Fibroblast of the aortic adventitia (primary cell): ENCODE measurements around the genes H3Y2, H3Y1 and CDH10.

DNA sequence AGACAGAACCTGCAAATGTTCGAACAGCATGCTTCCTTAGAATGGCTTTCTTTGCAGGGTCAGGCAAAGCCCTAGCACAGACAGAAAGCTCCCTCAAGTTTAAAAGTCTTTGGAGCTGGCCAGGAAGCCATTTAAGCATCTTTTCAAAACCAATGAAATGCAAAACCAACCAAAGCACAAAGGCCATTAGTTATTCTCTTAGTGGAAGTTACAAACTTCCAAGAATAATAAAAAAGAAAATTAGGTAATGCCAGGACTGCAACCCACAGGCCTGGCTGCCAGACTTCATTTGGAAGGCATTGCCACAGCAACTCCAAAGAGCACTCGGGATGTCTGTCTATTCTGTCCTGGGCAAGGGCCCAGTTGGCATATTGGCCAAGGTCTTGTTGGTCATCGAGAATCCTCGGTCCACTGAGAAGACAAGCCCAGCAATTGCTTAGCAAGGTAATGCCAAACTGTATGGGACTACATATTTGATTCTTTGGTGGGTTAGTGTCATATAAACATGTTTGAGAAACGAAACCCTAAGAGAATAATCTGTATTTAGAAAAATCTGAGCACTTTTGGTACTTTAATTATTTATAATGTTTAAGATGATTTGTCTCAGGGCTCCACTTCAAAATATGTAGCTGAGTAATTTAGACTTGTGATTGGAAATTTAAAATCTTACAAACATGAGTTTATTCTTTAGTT, 41.3 kb downstream of the RETREG1 start:
- CAGE, long polyA plus RNA = no peak

GRCh38 chr5:16702643-16703360, 86.0 kb upstream of the RETREG1 start:
- CAGE, long polyA plus RNA = no peak

GRCh38 chr5:16879689-16880080, 56.4 kb downstream of the MYO10 start:
- CAGE, long polyA plus RNA = no peak

DNA sequence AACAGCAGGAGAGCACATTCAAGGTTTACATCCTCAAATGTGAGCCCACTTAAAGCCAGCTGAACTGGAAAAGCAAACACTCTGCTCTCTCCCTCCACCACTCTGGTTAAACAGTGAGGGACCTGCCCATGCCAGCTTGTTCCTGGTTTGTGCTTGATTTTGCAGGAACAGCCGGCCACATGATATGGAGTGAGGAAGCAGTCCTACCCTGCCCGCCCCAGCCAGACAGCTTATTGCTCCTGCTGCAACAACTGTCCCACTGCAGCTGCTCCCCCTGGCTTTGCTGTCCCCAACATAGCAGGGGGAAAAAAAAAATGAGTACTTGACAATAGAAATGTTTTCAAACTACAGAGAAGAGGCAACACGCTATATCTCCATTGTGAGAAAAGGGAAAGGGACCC, 4.8 kb downstream of the MYO10 start:
- CAGE, long polyA plus RNA = no peak

DNA sequence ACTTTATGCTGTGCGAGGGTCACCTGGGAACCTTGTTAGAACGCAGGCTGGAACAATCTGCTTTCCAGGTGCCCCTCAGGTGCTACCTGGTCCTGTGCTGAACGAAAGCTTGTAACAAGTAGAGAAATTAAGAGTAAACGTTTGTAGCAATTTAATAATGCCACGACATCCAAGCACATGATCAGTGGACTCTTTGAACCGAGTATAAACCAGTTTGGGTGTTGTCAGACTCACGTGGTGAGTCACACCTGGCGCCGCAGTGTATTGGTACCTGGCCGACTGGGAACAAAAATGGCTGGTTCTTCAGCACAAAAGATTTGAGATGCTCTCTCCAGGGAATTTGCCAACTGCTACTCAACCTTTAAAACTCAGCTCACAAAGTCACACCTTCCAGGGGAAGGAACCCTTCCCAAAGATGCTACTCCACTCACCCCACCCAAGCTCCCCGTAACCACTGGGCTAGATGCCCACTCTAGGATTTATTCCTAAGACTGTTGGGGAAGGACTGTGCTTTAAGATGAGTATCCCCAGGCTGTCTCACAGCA, 999 bp upstream of the MYO10 start:
- CAGE, long polyA plus RNA = no peak

- CAGE, long polyA plus RNA = no peak
Measured at GRCh38 chr5:17069826-17070277, 133.8 kb upstream of the MYO10 start.

DNA sequence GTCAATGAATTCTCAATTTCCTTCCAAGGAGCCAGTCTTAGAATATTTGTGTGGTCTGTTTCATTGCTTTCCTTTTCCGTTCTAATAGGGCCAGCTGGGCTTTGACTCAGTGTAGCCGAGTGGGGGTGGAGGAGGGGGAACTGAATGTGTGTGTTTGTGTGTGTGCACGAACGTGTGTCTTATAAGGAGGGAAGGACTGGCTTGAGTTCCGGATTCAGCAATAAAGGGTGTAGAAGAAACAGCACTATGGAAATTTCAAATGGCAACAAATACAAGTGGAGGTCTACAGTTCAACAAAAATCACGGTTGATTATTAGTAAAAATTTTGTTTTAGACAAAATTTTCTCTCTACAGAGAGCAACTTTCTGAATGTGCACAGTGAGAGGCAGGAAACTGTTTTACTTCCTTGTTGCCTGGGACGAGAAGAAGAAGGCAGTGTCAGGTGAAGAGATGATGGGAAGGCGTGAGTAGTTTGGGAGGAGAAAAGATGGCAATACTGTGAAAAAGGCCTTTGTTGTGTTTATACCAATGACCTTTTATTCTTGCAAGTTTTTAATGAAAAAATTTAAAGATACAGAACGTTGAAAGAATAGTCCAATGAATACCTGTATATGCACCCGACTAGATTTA, 100.3 kb downstream of the BASP1 start:
- CAGE, long polyA plus RNA = no peak

DNA sequence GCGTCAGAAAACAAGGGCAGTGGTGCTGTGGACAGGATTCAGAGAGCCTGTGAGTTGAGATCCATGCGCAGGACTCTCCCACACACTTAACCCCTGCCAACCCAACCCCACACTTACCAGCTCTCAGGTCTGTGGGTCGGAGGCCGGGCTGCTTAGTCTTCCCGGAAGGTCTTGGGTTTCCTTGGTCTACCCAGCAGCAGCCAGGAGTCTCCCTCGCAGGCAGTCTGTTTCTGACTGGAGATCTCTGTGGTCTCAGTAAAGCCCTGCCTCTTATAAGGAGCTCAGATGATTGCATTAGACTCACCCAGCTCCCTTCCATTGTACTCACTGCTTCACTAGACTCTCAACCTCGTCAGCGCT, at the start of gene H3Y2:
Gene H3Y2, minus strand, starts transcription at position 246 of the 360 bp plus-strand sequence.
- CAGE, long polyA plus RNA = no peak

DNA sequence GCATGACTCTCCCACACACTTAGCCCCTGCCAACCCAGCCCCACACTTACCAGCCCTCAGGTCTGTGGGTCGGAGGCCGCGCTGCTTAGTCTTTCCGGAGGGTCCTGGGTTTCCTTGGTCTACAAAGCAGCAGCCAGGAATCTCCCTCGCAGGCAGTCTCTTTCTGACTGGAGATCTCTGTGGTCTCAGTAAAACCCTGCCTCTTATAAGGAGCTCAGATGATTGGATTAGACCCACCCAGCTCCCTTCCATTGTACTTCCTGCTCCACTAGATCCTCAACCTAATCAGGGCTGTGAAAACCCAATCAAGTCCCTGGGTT, at the start of gene H3Y1:
Gene H3Y1, minus strand, starts transcription at position 181 of the 320 bp plus-strand sequence.
- CAGE, long polyA plus RNA = no peak

DNA sequence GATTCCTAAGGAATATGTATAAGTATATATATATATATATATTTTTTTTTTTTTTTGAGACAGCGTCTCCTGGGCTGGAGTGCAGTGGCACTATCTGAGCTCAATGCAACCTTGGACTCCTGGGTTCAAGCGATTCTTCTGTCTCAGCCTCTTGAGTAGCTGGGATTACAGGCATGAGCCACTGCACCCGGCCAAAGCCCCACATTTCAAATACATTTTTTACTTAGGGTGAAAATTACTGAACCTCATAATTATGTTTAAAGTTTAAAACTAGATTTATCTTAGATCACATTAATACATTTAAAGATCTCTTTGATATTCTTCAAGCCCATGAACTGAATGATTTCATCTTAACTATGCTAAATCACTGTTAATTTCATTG, 377.3 kb downstream of the PRDM9 start:
- CAGE, long polyA plus RNA = no peak

GRCh38 chr5:24644432-24645228, at the start of gene CDH10:
Gene CDH10 (minus strand): TSS chr5:24644978.
- CAGE, long polyA plus RNA = no peak

DNA sequence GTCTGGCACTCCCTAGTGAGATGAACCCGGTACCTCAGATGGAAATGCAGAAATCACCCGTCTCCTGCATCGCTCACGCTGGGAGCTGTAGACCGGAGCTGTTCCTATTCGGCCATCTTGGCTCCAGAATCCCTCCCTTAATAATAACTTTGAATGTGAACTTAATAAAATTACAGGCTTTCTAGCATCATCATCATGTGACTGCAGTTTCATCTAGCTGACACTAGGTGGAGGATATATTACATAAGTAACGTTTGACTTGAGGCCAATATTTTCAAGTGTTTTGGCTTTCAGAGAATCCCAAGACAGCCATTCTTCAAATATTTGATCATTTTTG, 474.8 kb upstream of the CDH10 start:
- CAGE, long polyA plus RNA = no peak

GRCh38 chr5:27471848-27473283, 434.0 kb upstream of the CDH9 start:
- CAGE, long polyA plus RNA = no peak

DNA sequence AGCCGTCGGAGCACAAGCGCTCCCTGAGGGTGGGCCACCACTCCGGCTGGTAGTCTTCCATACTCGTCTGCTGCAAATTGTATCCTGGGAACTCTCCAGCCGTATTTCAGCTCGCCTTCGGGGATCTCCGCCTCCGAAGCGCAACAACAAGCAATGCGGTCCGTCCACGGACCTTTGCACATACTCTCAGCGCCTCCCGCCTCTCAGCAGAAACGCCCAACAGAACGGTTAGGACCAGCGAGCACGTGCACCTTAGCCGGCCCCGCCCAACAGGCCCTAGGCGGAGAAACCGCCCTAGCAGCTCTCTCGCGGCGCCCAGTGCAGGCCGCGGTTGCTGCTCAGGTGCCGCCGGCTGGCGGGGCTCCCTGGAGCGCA, 1889.0 kb upstream of the CDH9 start:
- CAGE, long polyA plus RNA = no peak

- CAGE, long polyA plus RNA = no peak
Measured at GRCh38 chr5:29148530-29149084, 2044.9 kb upstream of the CDH6 start.

GRCh38 chr5:31663408-31663828, 24.5 kb downstream of the PDZD2 start:
- CAGE, long polyA plus RNA = no peak

GRCh38 chr5:32099009-32099611, 75.0 kb downstream of the GOLPH3 start:
- CAGE, long polyA plus RNA = no peak

- CAGE, long polyA plus RNA = no peak
Measured at GRCh38 chr5:32135439-32135879, 38.7 kb downstream of the GOLPH3 start.

GRCh38 chr5:32388452-32388776, 56.1 kb downstream of the ZFR start:
- CAGE, long polyA plus RNA = no peak

DNA sequence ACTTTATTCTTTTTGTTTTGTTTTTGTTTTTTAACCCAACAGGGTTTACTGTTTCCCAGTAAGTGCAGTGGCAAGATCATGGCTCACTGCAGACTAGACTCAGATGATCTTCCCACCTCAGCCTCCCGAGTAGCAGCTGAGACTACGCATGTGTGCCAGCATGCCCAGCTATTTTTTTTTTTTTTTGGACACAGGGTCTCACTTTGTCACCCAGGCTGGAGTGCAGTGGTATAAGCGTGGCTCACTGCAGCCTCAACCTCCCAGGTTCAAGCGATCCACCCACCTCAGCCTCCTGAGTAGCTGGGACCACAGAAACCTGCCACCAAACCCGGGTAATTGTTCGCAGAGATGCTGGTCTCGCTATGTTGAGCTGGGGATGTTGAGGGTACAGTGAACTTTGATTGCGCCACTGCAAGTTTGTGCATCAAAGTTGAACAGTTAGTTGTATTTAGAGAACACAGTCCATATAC, 12.7 kb downstream of the ZFR start:
- CAGE, long polyA plus RNA = no peak